Ascending aorta (tissue), 1 donor: ENCODE results near the gene ZNF608.

- PRO-cap = no peak
Measured at GRCh38 chr5:119428395-119428594, 24.0 kb upstream of the HSD17B4 start.

DNA sequence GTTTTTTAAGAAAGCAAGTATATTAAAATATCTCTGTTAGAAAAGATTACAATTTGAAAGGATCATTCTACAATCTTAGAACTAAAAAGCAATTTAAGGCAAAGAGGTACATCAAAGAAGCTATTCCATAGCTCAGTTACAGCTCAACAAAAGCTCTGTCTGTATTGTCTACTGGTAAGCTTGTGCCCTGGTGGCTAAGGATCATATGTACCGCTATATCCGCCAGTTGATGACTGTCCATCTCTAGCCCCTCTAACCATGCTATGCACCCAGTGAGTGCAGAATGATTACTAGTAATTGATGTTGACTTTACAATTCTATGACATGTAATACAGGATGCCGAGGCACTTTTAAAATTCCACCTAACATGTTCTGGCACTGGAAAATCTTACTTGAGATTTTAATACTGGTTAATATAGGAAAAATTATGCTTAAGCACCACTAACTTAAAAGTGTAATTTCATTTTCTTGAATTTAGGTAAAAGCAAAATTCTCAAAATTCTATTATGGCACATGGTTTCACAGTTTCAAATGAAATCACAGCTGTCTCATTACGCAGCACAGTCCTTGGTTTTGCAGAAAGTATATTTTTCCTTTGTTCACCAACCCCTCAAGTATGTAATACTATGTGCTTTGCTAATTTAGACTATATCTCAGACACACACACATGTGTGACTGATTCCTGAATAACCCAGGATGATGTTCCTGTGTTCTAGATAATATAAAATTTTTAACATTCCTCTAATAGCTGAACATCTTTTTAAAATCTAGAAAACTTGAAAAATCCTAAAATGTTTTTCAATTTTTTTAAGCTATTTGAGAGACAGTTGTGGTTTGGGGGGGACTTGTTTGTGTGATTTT, 12.9 kb downstream of the LOX start:
- PRO-cap = no peak

- PRO-cap = no peak
Measured at GRCh38 chr5:122126778-122127010, 2.7 kb upstream of the ZNF474 start.

- PRO-cap = no peak
Measured at GRCh38 chr5:122163622-122164473, 3.9 kb downstream of the ENSG00000250803 start.

- PRO-cap = no peak
Measured at GRCh38 chr5:122182438-122182981, 22.5 kb downstream of the ENSG00000250803 start.

GRCh38 chr5:122475626-122476066, 163.6 kb downstream of the SNCAIP start:
- PRO-cap = no peak

DNA sequence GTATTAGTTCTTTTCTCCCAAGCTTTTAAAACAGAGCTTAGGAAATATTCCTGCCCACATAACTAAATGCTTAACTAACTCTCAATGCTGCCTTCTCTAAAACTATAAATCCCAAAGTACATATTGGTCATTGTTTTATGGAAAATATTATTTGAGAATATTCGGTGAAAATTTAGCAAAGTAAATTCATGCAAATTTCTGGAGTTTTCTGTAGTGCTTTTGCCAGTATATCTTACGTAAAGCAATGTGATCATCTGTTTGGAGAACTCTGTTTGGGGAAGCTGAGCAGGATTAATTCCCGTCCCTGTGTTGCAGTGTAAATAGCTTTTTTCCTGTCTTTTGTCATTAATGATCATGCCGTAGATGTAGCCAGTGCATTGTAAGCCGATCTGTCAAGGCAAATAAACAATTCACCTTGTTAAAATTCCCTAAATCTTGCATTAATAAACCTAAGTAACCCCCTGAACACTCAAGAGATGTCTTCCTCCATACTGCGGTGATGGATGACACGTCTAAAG, 39.3 kb downstream of the PPIC start:
- PRO-cap = no peak

DNA sequence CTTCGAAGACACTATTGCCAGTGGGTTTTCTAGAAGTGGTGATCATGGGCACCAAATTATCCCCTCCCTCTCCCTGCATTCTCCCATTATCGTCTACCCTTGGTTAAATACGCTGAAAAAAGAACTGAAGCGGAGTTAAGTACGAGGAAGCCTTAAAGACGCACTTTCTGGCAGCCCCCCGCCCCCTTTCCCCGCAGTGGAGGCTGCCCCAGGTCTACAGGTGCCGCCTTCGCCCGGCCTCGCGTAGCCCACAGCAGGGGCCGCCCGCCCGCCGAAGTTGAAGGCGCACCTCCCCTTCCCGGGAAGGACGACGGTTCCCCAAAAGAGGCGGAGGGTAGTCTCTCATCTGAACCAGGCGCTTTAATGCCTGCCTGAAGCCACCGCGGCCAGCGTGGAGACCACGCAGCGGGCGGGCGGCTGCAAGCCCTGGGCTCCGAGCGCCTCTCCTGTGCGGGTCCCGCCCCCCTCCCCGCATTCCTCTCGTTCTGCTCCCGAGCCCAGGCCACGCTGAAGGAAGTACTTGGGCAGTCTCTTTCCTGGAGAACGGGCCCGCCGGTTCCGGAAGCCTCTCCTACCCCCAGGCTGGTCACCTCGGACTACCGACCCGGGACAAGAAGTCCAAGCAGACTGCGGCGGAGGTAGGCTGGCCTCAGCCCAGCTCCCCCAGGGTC, 739 bp downstream of the PPIC start:
- PRO-cap = bidirectional peak, plus-strand start at position 527 of the sequence, minus-strand start at position 471 of the sequence

DNA sequence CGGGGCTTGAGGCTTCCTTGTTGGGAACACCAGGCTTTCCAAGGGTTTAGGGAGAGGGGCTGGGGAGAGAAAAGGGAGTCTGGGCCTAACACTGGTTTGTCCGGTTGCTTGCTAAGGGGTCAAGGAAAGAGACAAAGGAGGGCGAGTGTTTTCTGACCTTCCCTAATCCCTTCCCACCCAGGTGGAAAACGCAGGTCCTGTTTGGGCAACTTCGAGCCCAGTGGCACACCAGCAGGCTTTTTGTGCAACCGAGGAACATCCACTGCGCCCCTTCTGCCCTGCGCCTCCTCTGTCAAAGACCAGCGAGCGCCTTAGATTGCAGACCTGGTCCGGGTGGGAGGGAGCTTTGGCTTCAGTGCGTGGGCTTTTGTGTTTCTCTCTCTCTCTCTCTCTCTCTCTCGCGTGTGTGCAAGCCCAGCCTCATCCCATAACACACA, 5.0 kb downstream of the PRDM6 start:
- PRO-cap = bidirectional peak, plus-strand start at position 321 of the sequence, minus-strand start at position 294 of the sequence

GRCh38 chr5:123119281-123119970, 30.4 kb downstream of the PRDM6 start:
- PRO-cap = no peak

- PRO-cap = no peak
Measured at GRCh38 chr5:123438802-123439420, 15.7 kb upstream of the CEP120 start.

- PRO-cap = no peak
Measured at GRCh38 chr5:123460046-123460722, 37.0 kb upstream of the CEP120 start.

GRCh38 chr5:123511810-123512049, 247 bp upstream of the CSNK1G3 start:
- PRO-cap = bidirectional peak, plus-strand start at chr5:123512273, minus-strand start at chr5:123511978

DNA sequence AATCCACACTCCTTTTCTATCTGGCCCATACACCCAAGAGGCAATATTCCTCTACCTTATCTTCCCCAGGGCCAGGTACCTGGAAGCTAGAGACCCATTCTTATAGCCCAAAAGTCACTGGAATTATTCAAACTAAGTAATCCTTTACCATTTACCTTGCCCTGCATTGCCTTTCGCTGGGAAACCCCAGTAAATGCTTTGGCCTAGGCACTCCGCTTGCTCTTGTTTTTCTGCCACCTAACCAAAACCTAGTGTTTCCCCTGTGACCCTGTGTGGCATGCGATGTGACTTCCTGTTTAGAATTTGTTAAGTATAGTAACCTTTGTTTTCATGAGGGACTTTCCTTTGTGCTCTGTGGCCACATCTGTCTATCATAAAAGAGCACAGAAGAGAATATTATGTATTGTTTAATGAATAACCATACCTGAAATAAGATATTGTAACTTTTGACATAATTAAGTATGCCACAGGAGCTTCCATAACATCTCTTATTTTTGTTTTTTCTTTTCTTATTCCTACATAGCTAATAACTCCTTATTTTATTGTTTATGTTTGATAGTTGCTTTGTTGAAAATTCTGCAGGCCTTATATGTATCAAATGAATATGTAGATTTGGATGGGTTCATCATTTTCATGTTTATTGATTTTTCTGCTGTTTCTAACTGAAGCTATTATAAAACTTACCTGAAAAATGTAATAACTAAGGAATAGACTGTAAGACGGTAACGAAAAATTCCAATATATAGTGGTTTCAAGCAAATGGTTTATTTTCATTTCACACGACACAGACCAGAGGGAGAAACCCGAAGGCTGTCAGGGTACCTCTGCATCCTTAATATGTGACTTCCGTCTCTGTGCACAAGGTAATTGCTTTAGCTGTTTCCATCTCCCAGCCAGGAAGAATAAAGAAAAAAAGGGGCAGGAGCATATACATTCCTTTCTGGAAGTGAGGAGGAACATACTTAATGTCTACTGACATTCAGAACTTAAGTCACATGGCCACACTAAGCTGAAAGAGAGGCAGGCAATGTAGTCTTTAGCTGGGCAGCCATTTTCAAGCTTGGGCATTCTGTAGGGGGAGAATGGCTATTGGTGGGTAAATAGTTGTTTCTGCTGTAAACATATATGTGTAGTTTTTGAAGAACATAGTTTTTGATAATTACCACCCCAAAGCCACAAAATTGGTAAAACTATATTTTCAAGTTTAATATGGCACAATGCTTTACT, 37.9 kb downstream of the CSNK1G3 start:
- PRO-cap = no peak

DNA sequence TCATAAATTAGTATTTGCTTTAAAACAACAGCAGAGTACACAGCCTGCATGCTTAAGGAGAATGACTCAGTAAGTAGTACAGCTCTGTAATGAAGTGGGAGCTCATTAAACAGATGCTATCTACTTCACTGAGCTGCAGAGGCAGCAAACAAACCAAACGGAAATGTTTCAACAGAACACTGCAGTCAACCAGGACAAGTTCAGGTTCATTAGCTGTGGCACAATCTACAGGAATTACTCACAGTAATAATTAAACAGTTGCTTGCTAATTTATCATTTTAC, 302.3 kb downstream of the CSNK1G3 start:
- PRO-cap = no peak

DNA sequence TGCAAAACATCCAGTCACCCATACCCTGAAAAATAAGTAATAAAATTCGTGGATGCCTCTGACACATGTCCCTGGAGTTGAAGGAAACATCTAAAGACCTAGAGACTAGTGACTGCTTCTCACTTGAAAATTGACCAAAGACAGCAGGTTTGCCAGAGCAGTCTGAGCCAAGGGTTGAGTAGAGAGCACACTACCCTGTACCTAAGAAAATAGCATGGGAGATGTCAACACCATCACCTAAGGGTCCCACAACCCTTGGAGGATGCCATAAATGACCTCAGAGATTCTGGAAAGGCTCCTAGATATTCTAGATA, 536.7 kb downstream of the ZNF608 start:
- PRO-cap = no peak

GRCh38 chr5:124641140-124641526, 105.3 kb downstream of the ZNF608 start:
- PRO-cap = no peak

- PRO-cap = unidirectional peak, plus-strand start at chr5:124651816
Measured at GRCh38 chr5:124651131-124652390, 94.9 kb downstream of the ZNF608 start.

DNA sequence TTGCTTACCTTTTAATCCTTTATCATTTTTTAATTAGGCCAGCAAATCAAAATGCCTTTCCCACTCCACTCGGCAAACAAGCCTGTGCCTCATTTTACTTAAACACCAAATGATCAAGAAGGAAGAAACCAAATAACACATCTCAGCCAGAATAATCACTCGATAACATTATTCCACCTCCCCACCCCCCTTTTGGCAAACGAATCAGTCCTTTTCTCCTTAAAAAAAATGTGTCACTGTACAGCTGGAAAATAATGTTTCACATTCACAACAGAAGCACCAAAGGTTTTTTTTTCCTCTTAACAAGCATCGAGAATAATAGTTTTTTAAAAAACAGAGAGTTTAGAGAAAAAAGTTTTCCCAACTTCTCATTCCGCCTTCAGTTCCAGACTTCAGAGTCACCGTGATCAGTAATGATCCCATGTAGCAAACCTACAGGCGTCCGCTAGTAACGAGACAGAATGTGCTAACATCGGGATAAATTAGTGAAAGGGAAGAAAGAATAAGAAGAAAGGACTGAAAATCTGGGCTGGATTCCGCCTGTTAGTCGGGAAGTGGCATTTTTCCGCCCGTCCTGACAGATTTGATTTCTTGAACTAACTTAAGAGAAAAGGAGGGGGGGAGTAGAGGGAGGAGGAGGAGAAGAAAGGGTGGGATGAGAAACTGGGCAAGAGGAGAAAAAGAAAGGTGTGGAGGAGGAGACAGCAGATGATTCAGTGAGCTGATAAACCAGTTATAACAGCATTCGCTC, at the start of gene ZNF608:
Gene ZNF608, minus strand, starts transcription at position 453 of the 751 bp plus-strand sequence.
- PRO-cap = bidirectional peak, plus-strand start at position 675 of the sequence, minus-strand start at position 585 of the sequence

DNA sequence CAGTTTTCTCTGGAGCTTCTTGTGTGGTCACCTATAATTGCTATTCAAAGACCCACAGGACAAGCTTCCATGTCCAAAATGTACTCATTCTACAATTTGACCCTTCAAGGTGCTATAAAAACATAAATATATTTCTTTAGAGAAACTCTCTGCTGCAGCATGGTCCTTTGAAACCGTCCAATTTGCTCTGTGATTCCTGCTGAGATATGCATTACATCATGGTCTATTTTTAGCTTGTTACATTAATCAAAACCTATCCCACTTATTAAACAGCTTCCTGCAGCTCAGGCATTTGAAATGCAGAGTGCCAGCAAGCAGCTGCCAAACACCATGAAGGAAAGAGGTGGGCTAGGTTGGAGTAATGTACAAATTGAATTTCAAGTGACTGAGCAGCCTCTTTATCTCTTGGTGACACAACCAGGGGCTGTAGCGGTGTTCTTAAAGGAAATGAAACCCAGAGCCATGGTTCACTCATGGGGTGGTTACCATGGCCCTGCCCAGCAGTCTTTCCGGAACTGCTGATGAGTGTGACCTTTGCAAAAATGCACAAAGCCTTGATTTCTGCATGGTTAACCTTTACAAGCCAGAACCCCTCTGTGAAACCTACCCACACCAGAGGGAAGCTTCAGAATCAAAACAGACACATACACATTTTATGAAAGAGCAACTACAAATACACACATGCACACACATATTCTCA, 155.7 kb upstream of the ZNF608 start:
- PRO-cap = no peak